Hair follicular keratinocyte (primary cell): ENCODE measurements around the gene RPA3.

- RAMPAGE, long total RNA: no peak
Observed at GRCh38 chr7:6698097-6698955, 8.4 kb downstream of the ZNF12 start.

- RAMPAGE, long total RNA: no peak
Observed at GRCh38 chr7:6729270-6729978, 22.7 kb upstream of the ZNF12 start.

DNA sequence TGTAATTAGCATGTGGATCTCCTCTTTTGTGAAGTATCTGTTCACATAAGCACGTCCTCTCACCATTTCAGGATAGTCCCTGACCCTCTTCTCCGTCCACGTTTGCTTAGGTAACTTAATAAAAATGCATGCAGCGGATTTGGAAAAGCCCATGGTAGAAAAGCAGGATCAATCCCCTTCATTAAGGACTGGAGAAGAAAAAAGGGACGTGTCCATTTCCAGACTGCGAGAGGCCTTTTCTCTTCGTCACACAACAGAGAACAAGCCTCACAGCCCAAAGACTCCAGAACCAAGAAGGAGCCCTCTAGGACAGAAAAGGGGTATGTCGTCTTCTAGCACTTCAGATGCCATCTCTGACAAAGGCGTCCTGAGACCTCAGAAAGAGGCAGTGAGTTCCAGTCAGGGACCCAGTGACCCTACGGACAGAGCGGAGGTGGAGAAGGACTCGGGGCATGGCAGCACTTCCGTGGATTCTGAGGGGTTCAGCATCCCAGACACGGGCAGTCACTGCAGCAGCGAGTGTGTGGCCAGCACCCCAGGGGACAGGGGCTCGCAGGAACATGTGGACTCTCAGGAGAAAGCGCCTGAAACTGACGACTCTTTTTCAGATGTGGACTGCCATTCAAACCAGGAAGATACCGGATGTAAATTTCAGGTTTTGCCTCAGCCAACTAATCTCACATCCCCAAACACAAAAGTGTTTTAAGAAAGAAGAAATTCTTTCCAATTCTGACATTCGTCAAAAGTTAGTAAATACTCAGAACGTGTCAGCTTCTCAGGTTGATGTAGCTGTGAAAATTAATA lies 16.7 kb upstream of the RSPH10B2 start:
- RAMPAGE, long total RNA: no peak

- RAMPAGE, long total RNA: no peak
Observed at GRCh38 chr7:7181622-7182461, 502 bp upstream of the C1GALT1 start.

GRCh38 chr7:7238323-7239114 lies 56.2 kb downstream of the C1GALT1 start:
- RAMPAGE, long total RNA: no peak

DNA sequence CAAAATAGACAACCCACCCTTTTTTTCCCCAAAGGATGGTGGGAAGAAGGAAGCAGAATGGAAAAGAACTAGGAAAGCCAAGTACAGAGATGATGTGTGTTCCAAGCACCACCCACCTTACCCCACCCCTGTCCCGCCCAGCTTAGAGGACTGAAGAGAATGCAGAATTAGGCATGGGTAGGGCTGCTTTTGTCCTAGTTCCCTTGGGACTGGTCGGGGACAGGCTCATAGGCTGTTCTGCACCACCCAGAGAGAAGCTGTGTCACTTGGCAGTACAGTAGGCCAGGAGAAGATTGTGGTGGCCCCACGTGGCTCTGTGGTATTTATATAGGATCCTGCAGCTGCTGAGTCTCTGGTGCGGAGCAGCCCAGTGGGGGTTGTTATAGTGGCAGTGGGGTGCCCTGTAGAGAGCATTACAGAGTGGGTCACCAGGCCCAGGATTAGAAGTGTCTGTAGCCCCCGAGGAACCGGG lies 88.7 kb downstream of the C1GALT1 start:
- RAMPAGE, long total RNA: no peak

- RAMPAGE, long total RNA: no peak
Observed at GRCh38 chr7:7416232-7416722, 119.4 kb downstream of the COL28A1 start.

- RAMPAGE, long total RNA: no peak
Observed at GRCh38 chr7:7705731-7706360, 12.6 kb downstream of the RPA3 start.

DNA sequence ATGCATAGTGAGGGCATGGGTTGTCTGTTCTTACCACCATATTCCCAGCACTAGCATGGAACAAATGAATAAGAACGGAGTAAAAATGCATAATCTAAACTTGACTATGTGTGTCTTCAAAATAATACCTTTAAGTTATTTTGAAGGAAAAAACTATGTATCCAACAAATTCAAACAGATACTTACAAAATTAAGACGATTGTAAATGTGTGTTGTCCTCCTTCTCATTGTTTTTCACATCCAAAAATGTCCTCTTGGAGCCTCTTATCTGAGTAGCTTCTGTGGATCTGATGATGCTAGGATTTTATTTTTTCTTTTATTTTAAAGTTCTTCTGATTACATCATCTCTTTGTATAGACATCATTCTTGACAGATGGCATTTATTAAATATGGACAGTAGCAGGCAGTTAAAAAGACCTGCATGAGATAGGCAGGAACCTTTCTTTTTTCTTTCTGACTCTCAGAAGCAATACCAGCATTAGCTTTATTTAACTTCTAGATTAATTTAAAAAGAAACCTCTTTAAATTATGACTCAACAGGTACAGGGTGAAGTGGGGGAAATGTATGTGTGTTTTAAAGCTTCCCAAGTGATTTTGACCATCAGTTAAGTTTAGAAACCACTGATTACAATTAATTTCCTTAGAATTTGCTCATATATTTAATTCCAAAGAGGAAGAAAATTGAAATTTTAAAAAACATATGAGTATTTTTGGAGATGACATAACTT lies at the start of gene RPA3:
Gene RPA3 (minus strand): TSS at position 279 of the 728 bp plus-strand sequence.
- RAMPAGE, long total RNA: no peak

DNA sequence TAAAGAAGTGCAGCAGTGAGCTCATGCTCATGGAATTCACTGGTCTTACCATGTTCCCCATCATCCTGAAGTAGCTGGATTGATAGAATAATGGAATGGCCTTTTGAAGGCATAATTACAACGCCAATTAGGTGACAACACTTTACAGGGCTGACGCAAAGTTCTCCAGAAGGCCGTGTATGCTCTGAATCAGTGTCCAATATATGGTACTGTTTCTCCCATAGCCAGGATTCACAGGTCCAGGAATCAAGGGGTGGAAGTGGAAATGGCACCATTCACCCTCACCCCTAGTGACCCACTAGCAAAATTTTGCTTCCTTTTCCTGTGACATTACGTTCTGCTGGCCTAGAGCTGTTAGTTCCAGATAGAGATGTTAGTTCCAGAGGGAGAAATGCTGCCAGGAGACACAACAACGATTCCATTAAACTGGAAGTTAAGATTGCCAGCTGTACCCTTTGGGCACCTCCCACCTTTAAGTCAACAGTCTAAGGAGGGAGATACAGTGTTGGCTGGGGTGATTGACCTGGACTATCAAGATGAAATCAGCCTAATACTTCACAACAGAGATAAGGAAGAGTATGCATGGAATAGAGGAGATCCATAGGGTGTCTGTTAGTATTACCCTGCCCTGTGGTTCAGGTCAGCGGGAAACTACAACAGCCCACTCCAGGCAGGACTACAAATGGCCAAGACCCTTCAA lies 8.1 kb upstream of the RPA3 start:
- RAMPAGE, long total RNA: no peak

- RAMPAGE, long total RNA: no peak
Observed at GRCh38 chr7:7772209-7773047, 54.0 kb upstream of the RPA3 start.

GRCh38 chr7:7832218-7833356 lies 114.2 kb upstream of the RPA3 start:
- RAMPAGE, long total RNA: no peak

- RAMPAGE, long total RNA: no peak
Observed at GRCh38 chr7:8261256-8261733, 672 bp downstream of the ICA1 start.

GRCh38 chr7:8442477-8443449 lies 9.4 kb downstream of the NXPH1 start:
- RAMPAGE, long total RNA: no peak

- RAMPAGE, long total RNA: no peak
Observed at GRCh38 chr7:8638002-8638339, 204.6 kb downstream of the NXPH1 start.

DNA sequence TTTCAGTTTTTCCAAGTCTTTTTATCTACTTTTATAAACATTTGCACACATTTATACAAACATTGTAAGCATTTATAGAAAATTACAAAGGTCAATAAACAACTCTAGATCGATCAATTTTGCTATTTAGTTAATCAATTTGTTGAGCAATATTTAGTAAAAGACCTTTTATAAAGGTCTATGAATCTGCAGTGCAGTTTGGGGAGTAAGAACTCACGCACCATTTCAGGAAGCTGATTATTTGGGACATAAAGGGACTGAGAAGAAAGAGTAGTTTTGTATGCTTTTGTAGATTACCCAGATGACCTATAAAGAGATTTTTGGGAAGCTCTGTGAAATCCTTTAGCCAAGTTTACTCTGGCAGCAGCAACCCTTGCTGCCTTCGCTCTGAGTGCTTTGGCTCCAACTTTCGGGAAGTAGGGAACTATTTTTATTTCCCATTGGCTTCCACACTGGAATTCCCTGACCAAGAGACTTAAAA lies 1076.5 kb downstream of the NDUFA4 start:
- RAMPAGE, long total RNA: no peak

DNA sequence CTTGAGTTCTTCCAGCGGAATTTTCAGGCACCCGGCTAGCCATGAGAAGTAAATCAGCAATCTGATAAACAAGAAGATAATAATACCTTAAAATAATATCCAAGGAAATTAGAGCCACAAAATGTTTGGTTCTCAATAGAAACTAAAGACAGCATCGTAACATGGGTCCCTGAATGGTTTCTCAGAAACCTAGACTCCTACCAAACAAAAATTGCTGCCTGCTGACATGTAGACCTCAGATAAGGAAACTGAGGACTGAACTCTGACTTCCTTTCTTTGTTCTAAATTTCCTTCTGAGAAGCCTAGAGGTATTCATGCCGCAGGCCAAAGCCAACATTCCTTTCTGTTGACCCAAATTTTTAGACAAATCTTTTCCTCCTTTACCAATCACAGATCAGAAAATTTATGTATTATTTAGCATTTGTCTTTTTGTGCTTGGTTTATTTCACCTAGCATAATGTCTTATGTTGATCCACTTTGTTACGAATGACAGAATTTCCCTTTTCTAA lies 783.0 kb downstream of the NDUFA4 start:
- RAMPAGE, long total RNA: no peak

GRCh38 chr7:10934237-10934799 lies 5.6 kb downstream of the NDUFA4 start:
- RAMPAGE, long total RNA: no peak

DNA sequence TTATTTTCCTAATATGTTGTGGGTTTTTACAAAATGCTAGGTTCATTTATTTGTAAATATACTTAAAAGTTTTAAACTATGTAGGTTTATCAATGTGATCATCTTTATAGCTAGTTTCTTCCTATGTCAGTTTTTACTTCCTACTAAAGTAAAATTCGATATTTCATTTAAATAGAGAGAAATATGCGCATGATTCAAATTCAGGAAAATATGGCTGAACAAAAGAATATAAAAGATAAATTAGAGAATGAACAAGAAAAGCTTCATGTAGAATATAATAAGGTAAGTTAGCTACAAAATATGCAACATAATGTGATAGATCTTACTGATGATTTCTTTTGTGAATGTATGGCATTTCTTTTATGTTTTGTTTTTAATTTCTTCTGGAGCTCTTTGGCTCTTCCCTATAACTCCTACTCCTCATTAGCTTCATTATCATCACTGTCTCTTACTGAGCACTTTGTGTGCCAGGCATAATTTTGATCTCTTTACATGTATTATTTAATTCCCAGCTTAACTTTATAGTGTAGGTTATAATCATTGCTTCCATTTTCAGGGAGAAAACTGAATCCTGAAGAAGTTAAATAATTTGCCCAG lies 63.2 kb downstream of the PHF14 start:
- RAMPAGE, long total RNA: no peak

GRCh38 chr7:11152325-11152959 lies 178.8 kb downstream of the PHF14 start:
- RAMPAGE, long total RNA: no peak